Left lobe of liver (tissue), 1 donor: ENCODE measurements around a stretch of chr16.

- PRO-cap, result no peak
These were observed 13.0 kb downstream of the SPIRE2 start for GRCh38 chr16:89841135-89841754.

GRCh38 chr16:89863020-89863540 lies 10.3 kb upstream of the TCF25 start:
- PRO-cap, result no peak

DNA sequence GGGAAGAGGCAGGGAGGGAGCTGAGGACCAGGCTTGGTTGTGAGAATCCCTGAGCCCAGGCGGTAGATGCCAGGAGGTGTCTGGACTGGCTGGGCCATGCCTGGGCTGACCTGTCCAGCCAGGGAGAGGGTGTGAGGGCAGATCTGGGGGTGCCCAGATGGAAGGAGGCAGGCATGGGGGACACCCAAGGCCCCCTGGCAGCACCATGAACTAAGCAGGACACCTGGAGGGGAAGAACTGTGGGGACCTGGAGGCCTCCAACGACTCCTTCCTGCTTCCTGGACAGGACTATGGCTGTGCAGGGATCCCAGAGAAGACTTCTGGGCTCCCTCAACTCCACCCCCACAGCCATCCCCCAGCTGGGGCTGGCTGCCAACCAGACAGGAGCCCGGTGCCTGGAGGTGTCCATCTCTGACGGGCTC lies 318 bp downstream of the MC1R start:
- PRO-cap, result no peak

DNA sequence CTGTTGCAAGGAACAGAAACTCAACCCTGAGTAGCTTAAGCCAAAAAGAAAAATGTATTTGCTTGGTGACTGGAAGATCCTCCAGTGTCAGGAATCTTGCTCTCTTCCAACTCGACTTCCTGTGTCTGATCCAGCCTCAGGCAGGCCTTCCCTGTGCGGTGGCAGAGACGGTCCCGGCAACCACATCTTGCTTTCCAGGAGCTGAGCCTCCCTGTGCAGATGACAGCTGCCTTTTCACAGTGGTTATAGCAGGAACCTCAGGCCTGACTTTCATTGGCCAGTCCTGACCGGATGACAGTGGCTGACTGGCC lies 9.3 kb downstream of the DEF8 start:
- PRO-cap, result no peak

- PRO-cap, result bidirectional peak, plus-strand start at chr16:89972597, minus-strand start at chr16:89972476
These were observed 24.1 kb downstream of the DEF8 start for GRCh38 chr16:89972413-89973303.

GRCh38 chr16:89973304-89973850 lies 24.8 kb downstream of the DEF8 start:
- PRO-cap, result no peak

DNA sequence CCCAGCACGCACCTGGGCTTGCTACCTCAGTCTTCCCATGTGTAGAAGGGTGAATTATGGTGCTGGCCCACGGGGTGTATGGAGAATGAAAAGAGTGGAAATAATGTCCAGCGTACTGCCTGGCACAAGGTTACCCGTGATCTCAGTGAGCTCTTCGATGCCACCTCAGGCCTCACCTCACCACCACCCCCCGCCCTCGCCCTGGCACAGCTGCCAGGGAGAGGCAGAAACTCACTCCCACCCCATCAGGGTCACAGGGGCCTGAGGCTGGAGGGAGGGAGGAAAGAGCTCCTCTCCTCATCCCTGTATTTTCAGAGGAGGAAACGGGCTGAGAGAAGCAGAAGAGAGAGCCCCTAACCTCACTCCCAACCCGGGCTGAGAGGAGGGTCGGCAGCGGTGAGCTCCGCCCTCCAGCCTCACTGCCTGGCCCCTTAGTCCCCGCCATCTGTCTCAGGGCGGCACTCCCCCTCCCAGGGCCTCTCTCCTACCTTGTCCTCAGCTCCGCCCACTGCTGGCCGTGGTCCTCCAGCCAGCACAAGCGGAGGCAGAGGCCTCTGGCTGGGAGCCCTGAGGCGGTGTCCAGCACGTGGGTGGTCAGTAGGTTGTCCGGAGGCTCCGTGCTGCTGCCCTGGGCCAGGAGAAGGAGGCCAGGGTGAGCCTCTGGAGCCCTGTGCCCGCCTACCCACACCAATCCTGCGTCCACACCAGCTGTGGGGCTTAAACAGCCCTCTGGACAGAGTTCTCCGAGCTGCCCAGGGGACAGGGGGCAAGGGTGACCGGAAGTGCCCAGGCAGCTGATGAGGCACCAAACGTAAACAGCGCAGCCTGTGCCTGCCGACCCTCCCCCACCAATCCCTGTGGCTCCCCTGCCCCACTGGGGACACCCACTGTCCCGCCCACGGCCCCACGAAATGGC lies 24.2 kb downstream of the GAS8 start:
- PRO-cap, result bidirectional peak, plus-strand start at position 597 of the sequence, minus-strand start at position 447 of the sequence; bidirectional peak, plus-strand start at position 814 of the sequence, minus-strand start at position 695 of the sequence

DNA sequence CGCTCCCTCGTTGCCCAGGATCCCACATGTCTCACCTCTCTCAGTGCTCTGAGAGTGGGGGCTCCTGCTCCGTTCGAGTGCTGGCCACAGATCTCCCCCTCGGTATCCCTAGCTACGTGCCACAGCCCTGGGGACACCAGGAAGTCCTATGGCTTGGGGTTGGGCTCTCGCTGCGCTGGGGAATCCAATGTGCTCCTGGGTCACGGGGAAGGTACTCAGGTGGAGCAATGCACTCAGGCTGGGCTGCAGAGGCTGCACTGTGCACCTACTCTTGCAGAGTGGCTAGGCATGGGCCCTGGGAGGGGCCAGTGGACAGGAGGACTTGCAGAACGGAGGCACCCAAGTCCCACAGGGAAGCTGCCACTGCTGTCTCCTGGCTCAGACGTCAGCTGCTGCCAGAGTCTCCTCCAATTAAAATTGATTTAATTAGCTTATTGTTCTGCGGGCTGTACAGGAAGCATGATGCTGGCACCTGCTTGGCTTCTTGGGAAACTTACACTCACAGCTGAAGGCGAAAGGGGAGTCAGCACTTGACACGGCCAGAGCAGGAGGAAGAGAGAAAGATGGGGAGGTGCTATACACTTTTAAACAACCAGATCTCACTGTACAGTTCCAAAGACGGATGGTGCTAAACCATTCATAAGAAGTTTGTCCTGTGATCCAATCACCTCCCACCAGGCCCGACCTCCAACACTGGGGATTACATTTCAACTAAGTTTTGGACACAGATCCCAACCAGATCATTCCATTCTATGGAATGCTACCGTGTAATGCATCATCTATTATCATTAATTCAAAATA lies 1.3 kb upstream of the PRDM7 start:
- PRO-cap, result no peak

DNA sequence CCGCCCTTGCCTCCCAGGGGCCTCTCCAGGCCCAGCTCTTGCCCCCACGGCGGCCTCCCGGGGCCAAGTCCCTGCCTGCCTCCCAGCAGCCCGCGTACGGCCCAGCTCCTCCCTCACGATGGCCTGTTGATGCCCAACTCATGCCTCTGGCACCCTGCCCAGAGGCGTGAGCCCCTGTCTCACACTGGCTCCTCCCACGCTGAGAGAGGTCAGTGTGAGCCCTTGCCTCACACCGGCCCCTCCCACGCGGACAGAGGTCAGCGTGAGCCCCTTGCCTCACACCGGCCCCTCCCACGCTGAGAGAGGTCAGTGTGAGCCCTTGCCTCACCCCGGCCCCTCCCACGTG lies 91.2 kb upstream of the PRDM7 start:
- PRO-cap, result unidirectional peak, minus-strand start at position 120 of the sequence